ENCODE measurements around the gene POFUT2.

GRCh38 chr21:45154749-45155265 is 80.4 kb downstream of the ADARB1 start:
- RRBS: no CpG with 5 or more reads among the region's 4 CpGs

DNA sequence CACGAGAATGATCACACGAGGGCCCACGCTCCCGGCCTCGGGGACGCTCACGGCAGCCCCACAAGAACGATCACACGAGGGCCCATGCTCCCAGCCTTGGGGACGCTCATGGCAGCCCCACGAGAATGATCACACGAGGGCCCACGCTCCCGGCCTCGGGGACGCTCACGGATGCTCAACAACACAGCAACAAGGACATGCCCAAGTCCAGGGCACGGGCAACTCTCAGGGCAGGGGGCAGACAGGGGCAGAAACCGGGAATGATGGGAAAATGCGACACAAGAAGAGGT is 20.7 kb downstream of the POFUT2 start:
- RRBS: 100% methylated on average over 1 of the region's 20 CpGs

DNA sequence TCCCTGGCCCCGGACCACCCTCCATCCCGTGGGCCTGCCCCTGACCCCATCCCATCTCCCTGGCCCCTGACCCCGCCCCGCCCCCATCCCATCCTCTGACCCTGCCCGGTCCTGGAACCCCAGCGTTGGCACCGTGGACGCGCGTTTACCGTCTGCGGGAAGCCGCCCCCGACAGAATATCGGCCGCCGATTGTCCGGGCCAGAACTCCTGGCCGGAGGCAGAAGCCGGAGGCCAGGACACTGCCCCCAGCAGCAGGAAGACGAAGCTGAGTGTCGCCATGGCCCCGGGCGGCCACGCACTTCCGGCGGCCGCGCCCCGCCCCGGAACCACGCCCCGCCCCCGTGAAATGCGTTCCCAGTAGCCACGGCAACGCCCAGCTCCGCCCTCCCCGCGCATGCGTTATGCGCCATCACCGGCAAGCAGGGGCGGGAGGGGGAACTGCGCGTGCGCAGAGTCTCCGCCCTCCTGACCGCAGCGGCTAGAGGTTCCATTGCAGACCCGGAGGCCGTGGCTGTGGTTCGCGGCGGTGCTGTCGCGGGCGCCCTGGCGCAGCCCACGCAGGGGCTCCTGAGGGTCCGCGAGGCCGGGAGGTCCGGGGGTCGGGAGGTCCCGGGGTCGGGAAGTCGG is at the start of gene POFUT2:
Gene POFUT2 (minus strand): TSS at position 304 of the 628 bp plus-strand sequence.
- RRBS: 2% methylated on average over 49 of the region's 68 CpGs

DNA sequence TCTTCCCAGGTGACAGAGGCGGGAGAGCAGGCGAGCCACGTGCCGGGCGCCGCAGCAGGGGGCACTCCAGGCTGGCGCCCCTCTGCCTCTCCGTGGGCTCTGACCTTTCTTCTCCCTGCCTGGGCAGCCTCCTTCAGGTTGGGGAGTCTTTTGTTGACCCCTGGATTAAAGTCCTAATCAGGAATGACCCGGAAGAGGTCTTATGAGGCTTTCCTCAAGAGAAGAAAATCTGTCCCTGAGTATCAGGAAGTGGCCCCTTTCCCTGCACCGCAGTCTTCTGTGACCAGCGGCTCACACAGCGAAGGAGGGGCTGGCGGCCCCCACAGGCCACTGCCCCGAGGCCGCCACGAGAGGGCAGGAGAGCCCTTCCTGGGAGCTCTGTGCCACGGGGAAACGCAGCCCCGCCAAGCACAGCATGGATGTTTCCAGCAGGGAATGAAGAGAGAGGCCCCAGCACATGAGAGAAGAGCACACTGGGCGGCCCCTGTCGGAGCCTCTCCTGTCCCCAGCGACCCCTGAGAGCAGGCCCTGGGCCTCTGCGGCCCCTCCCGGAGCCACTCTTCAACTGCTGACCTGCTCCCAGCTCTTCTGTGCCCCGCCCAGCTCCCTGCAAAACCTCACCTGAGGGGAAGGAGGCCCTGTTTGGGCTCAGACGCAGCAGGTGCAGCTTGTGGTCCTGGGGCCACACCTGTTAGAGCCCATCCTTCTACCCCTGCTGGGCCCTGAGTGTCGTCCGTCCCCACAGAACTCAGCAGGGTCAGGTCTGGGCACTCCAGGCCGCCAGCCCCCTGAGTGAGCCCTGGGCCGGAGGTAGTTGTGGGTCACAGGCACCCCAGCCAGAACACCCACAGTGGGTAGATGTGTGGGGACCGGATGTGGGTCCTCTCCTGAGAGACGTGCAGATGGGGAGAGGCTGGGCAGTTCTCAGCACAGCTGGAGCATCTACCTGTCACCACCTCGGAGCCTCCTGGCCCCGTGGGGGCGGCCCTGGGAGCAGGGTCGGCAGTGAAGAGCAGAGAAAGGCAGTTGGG is 4.9 kb upstream of the POFUT2 start:
- RRBS: 78% methylated on average over 6 of the region's 36 CpGs

GRCh38 chr21:45293324-45294081 is 5.8 kb upstream of the POFUT2 start:
- RRBS: 87% methylated on average over 2 of the region's 29 CpGs

DNA sequence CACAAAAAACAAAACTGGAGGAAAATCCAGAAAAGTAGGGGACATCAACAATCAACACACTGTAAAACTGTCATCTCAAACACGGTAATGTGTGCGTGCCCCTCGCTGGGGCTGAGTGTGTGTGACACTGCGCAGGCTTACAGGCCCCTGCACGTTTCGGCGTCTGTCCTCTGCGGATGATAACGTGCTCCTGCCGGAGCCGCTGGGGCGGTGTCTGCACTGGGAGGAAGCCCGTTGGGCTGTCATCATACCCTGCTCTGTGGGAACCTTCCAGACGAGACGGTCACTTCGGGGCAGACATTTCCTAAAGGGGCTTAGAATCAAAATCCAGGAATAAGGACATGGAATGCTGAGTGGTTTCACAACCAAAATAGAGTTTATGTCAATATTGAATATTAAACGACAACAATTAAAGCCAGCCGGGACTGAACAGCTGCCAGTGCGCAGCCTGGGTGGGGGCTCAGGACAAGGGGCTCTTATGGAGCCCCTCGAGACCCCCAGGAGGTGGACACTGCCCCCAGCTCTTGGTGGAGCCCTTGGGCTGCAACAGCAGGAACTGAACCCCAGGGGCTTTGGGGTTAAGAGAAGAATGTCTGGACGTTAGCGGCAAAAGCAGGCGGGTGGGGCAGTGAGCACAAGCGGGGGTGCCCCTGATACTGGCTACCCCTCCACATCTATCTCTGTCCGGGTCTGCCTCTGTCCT is 11.9 kb upstream of the POFUT2 start:
- RRBS: 96% methylated on average over 1 of the region's 25 CpGs

GRCh38 chr21:45432379-45433713 is 27.9 kb downstream of the COL18A1 start:
- RRBS: 73% methylated on average over 2 of the region's 27 CpGs

DNA sequence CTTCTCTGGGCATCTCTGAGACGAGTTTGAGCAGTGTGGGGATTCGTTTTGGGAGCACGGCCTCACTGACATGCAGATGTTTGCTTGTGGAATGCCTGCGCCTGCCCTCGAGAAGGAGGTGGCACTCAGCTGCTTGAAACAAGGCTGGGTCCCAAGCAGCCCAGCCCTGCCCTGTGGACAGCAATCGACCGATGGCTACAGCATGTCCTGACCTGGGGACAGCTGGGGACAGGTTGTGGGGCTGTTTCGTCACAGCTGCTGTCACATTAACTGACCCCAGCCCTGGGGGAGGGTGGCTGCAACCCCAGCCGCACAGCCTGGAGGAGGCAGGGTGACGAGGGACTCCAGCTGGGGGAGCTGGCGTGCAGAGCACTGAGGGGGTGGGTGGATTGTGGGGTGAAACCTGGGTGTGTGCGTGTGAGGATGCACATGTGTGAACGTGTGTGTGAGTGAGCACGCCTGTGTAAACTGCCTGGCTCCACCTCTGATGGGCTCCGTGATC is 49.2 kb downstream of the COL18A1 start:
- RRBS: no CpG with 5 or more reads among the region's 15 CpGs

- RRBS: 87% methylated on average over 4 of the region's 11 CpGs
Measured at GRCh38 chr21:45459652-45460093, 54.7 kb downstream of the COL18A1 start.

DNA sequence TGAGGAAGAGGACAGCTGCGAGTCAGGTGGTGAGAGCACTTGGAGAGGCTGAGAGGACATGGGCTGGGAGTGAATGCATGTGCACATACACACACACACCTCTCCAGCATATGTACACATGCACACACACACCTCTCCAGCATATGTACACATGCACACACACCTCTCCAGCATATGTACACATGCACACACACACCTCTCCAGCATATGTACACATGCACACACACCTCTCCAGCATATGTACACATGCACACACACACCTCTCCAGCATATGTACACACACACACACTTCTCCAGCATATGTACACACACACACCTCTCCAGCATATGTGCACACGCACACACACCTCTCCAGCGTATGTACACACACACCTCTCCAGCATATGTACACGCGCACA is 58.5 kb downstream of the SLC19A1 start:
- RRBS: no CpG with 5 or more reads among the region's 5 CpGs

- RRBS: no CpG with 5 or more reads among the region's 6 CpGs
Measured at GRCh38 chr21:45488533-45488868, 53.7 kb downstream of the SLC19A1 start.

- RRBS: 88% methylated on average over 1 of the region's 30 CpGs
Measured at GRCh38 chr21:45494514-45495216, 47.6 kb downstream of the SLC19A1 start.

- RRBS: no CpG with 5 or more reads among the region's 21 CpGs
Measured at GRCh38 chr21:45525213-45525803, 16.9 kb downstream of the SLC19A1 start.

DNA sequence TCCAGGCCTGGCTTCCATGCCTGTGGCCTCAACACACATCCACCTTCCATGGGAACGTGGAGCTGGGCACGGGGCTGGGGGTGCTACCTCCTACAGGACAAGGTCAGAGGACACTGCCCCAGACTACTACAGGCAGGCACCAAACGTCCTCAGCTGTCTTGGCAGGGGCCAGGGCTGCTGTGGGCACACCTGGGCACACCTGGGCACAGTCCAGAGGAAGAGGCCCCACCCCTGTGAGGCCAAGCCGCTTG is 9.1 kb downstream of the SLC19A1 start:
- RRBS: no CpG with 5 or more reads among the region's 4 CpGs

DNA sequence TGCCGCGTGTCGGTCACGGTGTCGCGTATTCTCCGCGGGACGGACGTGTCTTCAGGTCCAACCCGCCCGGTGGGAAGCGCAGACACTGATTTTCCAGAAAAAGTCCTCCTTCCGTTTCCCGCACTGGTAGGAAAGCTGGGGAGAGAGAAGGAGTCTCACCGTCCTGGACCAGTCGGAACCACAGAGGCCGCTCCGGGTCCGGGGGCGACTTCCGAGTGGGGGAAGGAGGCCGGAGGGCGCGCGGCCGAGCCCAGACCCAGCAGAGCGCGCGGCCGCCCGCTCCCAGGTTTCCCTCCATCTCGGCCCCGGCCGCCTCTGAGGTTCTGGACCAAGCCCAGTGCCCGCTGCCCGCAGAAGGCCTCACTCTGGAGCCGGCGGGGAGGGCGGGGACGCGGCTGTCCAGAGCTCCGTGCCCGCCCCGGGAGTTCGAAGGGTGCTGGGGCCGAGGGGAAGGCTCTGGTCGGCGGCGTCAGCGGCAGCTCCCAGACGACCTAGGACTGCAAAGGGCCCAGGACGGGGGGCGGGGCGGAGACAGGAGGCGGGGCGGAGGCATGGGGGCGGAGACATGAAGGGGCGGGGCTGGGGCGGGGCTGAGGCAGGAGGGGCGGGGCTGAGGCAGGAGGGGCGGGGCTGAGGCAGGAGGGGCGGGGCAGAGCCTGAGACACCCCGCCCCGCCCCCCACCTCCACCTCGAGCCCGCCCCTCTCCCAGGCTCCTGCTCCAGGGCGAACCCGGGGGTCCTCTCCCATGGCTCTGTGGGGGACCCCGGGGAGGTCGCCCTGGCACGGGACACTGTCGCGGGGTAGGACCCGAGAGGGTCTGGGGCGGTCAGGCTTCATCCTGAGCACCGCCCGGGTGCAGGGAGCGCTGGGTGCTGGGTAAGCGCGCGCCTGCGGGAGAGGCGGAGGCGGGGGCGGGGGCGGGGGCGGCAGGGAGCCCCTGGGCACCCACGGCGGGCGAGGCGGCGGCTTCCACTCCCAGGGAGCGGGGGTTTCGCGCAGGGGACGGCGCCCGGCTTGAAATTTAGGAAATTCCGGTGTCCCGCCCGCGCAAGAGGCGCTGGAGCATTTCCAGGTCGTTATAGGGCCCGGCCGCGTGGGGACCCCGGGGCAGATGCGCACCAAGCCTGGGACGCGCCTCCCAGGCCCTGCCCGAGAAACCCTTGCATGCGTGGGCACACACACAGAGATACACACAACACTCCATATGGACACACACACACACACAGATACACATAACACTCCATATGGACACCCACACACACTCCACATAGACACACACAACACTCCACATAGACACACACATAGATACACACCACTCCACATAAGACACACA is 48.3 kb upstream of the SLC19A1 start:
- RRBS: 57% methylated on average over 46 of the region's 114 CpGs

- RRBS: no CpG with 5 or more reads among the region's 24 CpGs
Measured at GRCh38 chr21:45611985-45612614, 31.4 kb upstream of the PCBP3 start.

- RRBS: 78% methylated on average over 10 of the region's 31 CpGs
Measured at GRCh38 chr21:45640651-45641648, 2.6 kb upstream of the PCBP3 start.

DNA sequence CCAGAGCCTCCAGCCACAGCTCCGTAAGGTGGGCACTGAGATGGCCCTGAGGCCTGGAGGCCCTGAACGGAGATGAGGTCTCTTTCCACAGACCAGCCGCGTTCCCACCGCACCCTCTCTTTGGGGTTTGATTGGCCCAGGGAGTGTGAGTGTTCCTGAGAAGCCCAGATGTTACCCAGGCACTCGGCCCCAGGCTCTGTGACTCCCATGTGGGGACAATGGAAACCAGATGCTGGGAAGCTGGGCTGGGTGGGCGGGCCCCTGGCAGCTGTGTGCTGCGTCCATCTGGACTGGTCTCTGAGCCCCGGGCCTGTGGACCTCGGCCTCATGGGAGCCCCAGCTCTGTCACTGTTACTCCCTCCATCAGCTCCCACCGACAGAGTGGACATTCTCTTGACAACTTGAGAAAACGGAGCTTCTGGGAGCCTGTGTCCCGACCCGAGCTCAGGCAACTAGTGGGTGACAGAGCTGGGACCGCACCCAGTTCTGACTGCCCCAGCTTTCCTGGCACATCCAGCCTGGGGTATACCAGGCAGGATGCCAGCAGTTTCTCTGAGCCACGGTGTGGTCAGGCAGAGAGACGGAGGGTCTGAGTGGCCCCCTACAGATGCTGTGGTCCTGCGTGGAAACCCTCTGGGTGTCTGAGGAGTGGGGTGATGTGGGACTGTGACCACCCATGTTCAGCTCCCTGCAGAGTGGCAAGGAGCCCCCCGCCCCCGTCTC is 9.8 kb upstream of the COL6A1 start:
- RRBS: no CpG with 5 or more reads among the region's 20 CpGs

- RRBS: no CpG with 5 or more reads among the region's 12 CpGs
Measured at GRCh38 chr21:45976591-45977151, 4.9 kb upstream of the COL6A1 start.

DNA sequence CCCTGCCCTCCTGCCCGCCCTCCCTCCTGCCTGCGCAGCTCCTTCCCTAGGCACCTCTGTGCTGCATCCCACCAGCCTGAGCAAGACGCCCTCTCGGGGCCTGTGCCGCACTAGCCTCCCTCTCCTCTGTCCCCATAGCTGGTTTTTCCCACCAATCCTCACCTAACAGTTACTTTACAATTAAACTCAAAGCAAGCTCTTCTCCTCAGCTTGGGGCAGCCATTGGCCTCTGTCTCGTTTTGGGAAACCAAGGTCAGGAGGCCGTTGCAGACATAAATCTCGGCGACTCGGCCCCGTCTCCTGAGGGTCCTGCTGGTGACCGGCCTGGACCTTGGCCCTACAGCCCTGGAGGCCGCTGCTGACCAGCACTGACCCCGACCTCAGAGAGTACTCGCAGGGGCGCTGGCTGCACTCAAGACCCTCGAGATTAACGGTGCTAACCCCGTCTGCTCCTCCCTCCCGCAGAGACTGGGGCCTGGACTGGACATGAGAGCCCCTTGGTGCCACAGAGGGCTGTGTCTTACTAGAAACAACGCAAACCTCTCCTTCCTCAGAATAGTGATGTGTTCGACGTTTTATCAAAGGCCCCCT is 22.9 kb downstream of the COL6A1 start:
- RRBS: no CpG with 5 or more reads among the region's 23 CpGs

Data from HTR-8/SVneo (cell line).